Colon Carcinoma Metastatic in the Brain (tissue), 2 donors: ENCODE measurements around a stretch of chr2.

- PRO-cap, 2 experiments, result no peak in any of the 2 experiments
Measured at GRCh38 chr2:36800345-36801000, 104.0 kb downstream of the VIT start.

DNA sequence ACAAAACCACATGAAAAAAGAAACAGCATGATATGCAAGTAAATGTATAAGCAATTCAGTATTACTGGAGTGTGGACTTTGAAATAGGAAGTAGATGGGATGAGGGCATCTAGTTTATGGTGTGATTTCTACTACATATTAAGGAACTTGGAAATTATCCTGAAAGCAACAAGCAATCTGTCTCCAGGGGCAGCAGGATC, 107.4 kb downstream of the STRN start:
- PRO-cap, 2 experiments, result peak in 1 of 2 experiments; most common plus-strand start position 89 of the sequence (in 1)

- PRO-cap, 2 experiments, result peak in 2 of 2 experiments; most common minus-strand start chr2:36967632 (in 2)
Measured at GRCh38 chr2:36967408-36968328, 1.3 kb upstream of the STRN start.

DNA sequence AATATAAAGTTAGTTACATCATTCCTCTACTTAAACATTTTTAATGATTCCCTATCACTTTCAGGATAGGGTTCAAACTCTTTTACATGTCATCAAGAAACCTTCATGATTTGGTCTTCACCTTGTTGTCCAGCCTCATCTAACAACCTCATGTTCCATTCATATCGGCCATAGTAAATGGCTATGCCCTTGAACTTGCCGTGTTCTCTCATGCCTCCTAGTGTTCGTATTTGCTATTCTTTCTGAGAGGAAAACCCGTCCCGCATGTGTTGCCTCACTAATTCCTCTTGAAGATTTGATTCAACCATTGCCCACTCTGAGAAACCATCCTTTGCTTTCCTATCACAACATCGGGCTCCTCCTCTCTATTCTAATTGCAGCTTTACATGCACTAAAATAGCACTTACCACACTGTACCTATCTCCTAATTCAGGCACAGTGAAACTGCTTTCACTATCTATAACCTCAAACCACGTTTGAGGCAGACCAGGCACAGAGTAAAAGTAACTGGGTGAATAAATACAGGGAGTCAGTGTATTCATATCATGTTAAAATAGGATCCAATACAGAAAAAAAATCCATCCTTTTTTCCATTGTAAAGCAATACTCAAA, 38.8 kb upstream of the STRN start:
- PRO-cap, 2 experiments, result no peak in any of the 2 experiments

GRCh38 chr2:37133825-37134667, 22.7 kb downstream of the EIF2AK2 start:
- PRO-cap, 2 experiments, result no peak in any of the 2 experiments

DNA sequence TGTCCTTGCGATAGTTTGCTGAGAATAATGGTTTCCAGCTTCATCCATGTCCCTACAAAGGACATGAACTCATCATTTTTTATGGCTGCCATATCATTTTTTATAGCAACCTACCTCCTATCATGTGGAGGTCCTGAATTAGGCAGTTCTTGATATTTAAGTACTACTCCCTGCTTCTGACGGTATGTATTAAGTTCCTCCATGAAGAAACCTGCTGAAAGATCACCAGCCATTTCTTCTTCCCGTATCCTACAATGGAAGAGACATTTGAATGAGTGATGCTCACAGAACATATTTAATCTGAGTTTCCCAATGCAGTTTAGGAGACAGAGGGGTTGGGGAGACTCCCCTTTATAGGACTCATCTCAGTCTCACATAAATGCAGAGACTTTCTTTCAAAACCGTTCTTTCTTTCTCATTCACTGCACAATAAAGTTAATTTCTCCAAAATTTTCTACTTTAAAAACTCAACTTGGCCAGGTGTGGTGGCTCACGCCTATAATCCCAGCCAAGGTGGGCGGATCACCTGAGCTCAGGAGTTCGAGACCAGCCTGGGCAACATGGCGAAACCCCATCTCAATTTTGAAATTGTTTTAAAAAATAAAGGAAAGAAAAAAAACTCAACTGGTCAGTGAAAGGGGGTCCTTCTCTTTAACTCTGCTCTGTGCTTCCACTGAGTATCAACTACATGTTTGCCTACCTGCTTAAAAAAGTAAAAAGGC, 9.0 kb downstream of the EIF2AK2 start:
- PRO-cap, 2 experiments, result no peak in any of the 2 experiments

GRCh38 chr2:37211791-37212101, 15.4 kb downstream of the CEBPZOS start:
- PRO-cap, 2 experiments, result no peak in any of the 2 experiments

DNA sequence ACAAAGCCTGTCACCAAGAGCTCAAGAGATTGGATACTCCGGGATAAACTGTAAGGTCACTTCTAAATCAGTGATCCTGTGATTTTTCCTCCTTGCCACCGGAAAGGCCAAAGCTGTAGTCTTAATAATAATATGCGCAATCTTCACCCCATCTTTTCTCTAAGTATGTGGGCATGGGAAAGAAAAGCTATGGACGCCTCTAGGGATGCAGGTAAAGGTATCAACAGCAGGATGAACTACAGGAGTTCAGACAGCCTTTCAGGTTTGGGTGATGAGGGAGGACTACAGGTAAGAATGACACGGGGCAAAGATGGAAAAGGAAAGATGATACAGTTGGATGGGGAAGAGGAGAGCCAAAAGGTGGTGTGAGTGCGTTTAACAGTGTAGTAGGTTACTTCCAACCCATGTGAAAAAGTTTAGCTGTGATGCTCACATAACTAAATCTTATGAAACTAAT, 33.4 kb downstream of the NDUFAF7 start:
- PRO-cap, 2 experiments, result no peak in any of the 2 experiments

- PRO-cap, 2 experiments, result no peak in any of the 2 experiments
Measured at GRCh38 chr2:37314409-37314748, 10.3 kb downstream of the PRKD3 start.

DNA sequence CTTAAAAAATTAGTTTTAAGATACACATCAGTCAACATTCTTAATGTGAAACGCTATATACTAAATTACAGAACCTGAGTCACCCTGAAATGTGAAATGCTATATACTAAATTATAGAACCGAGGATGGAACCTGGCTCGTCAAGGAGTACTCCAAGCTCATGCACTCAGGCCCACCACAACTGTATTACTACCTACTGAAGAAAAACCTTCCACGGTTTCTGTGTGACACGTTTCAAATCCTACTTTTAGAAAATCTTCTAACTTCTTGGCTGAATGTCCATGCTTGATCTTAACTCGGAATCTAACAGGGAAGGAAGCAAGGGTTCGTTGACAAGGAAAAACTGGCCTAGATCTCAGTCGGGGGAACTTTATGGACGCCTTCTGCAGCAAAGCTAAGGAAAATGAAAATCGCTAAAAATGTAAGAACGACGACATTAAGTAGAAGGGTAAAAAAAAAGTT, 1.4 kb downstream of the PRKD3 start:
- PRO-cap, 2 experiments, result no peak in any of the 2 experiments

DNA sequence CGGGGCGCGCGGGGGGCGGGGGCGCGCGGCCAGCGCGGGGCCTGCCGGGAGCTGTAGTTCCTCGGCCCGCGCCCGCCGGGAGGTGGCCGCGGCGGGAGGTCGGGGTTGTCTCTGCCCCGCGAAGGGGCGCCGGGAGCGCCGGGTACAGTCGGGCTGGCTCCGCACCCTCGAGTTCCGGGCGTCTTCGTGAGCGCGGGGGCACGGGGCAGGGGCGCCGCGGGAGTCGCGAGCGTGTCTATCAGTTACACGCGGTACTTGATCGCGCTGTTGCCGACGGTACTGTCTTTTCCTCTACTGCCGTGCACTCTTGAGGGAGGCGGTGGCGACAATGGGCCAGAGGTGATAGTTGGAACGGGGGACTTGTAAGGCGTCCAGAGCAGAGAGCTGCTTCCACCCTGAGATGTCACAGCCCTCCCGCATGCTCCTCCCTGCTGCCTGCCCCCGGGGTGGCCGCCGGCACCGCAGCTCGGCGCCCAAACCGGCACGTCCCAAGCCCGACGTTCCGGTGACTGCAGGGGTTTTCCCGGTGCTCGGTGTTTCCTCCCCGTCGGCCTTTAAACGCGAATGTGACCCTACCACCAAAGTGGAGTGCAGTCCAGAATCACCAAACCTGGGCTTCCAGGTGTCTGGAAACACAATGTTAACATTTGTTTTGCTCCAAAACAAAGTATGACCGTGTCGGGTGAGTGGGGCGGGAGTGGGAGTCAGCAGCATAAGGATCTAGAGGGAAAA, 374 bp upstream of the PRKD3 start:
- PRO-cap, 2 experiments, result peak in 1 of 2 experiments; most common plus-strand start position 69 of the sequence (in 1)

DNA sequence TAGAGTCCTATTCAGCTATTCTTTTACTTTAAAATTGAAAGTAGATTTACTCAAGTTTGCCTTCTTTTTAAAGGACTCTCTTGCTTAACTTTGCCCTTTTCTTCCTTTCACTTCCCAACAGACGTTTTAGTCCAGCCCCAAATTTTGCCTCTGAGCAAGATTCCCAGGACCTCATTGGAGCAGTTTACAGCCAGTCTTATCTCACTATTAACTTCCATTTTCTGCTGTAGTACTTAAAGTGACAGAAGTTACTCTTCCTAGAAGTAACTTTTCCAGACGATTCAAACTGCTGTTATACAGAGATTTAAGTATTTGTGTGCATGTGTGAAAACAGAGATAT, 1.7 kb upstream of the PRKD3 start:
- PRO-cap, 2 experiments, result no peak in any of the 2 experiments

DNA sequence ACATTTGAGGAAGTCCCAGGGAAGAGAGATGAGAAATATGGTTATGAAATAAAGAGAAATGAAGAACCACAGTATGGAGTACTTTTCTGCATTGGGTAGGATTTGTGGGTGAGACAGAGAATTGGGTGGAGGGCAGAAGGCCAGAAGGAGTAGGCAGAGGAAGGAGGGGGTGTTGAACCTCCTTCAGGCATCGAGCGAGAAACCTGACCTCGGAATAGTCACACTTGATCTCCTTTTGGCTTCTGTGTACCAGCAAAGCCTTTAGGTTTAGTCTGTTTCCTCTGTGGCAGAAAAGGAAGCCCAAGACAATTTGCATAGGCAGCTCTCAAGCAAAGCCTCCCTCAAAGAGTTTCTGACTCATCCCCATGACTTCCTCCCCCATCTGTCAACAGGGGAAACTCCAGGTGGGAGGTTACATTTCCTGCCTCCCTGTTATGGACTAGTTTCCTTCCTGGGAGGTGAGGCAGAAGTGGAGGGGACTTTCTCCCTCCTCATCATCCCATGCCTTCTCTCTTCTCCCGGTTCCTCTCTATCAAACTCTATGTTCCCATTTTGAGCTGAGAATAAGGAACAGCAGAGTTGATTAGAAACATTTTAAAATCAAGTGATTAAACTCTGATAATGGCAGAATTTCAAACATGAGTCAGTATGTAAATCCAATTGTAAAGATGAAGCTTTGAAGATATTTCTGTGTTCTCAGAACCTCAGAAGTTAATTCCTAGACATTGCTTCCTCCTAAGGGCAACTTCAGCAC, 46.0 kb downstream of the QPCT start:
- PRO-cap, 2 experiments, result no peak in any of the 2 experiments

DNA sequence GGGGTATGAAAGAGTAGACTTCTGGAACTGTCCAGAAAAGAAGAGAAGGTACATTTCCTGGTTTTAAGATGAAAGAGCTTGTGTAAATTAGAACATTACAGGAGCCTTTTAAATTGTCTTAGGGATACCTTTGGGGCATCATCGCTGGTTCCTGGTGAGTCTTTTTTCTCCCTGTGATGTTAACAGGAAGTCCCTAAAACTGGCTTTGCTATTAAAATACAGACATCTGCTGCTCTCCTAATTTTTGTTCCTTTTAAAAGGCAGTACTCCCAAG, 1.5 kb downstream of the CDC42EP3 start:
- PRO-cap, 2 experiments, result no peak in any of the 2 experiments

DNA sequence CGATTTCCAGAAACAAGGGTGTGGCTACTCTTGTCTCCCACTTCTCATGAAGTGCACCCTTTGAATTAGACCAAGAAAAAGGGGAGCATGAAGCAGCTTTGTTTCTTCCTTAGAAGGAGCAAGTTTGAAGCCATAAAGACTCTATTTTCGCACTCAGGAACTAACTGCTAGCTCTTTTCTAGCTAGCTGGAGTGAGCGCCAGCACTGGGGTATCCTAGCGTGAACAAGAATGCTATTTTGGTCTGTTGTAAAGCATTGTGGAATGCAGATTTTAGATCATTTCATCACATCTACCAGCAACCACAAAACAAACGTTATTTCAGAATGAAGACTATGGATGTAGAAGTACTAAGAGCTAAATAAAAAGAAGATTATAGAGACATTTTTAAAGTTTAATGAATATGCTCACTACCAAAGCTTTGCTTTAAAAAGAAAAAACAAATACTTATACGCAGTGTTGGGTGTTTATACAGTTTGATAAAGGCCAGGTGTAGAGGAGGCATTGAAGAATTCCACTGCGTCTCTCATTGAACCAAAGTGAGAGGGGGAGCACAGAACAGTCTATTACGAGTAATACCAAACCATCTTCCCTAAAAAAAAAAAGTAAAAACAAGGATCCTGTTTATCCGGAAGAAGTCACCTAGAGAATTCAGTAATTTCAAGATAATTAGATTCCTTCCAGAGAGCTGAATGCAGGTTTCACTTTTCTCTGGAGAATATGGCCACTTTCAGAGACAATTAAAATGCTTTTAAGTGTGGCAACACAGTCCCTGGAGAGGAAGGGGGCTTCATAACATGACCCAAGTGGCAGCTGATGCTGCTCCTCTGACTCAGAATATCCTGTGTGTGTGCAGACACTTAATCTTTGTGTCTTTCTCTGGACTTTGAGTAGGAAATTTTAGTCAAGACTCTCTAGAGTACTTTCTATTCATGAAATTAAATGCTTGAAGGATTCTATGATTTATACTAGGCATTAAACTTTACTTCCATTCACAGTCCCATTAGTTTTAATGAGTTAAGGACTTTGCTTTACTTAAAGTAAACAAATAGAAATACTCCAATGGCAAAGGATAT, 63.8 kb upstream of the CDC42EP3 start:
- PRO-cap, 2 experiments, result no peak in any of the 2 experiments

DNA sequence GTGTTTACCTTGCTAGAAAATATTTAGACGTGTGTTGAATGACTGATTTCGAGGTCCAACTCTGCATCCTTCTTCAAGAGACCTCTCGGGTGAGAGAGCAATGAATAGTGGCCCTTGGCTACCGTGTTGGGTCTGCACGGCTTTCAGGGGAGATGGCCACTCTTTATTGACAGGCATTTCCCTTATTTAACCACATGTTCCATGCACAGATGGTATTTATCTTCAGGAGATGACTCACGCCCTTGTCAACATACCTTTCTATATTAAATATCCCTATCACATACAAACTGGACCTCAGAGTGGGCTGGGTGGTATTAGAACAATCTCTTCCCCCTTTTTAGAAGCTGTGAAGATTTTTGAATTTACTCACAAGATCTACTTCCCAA, 109.5 kb upstream of the CDC42EP3 start:
- PRO-cap, 2 experiments, result no peak in any of the 2 experiments

DNA sequence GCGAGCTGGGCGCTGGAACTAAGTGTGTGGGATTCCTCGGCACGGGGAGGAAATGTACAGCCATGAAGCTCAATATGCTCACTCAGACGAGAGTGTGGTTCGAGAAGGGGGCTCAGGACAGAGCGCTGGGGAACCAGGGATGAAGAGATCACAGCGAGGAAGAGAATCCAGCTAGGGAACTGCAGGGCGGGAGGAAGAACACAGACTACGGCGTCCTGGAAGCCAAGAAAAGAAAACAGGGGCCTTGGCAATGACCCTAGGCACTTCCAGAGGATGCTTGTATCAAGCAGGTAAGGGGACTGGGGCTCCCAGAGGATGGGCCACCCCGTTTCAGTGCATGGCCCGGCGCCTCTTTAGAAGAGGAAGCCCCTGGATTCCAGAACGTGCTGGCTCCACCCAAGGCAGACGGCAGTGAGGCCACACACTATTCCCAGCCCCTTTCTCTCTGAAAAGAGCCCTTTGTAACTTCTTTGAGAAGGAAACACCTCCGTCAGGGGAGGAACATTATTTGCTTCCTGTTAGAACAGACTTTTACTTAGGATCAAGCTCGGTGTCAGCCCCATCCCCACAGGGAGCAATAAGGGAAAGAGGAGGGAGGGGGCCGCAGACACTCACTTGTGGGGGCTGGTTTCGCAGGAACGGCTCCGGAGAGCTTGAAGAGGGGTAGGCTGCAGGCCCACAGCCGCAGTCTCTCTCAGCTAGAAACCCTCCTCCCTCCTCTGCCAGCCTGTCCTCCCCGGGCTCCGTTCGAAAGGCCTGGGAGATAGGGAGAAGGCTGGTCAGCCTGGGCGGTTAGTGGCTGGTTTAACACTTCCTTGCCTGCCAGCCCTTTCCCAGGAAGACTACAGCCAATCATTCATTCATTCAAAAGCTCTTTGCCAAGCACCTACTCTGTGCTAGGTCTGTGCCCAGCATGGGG, 49.7 kb upstream of the RMDN2 start:
- PRO-cap, 2 experiments, result no peak in any of the 2 experiments

DNA sequence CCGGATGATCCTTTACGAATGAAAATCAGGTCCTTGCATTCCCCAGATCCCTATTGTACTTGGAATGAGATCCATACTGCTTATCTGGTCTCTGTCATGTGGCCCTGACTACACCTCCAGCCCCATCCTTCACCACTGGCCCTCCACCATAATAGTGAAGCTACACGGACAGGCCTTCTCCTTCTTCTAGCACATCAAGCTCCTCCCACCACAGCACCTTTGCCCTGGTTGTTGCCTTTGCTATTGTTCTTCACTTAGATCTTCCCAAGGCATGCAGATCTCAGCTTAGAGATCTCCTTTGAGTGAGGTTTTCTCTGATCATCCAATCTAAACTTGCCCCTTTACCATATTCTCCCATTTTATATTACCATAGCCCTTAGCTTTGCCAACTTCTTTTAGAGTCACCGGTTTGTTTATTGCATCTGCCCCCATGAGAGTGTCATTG, 20.0 kb upstream of the RMDN2 start:
- PRO-cap, 2 experiments, result no peak in any of the 2 experiments

GRCh38 chr2:38076583-38077122, 702 bp upstream of the CYP1B1 start:
- PRO-cap, 2 experiments, result no peak in any of the 2 experiments

- PRO-cap, 2 experiments, result no peak in any of the 2 experiments
Measured at GRCh38 chr2:38113928-38114560, 38.1 kb upstream of the CYP1B1 start.